ENCODE measurements around a stretch of chr7.

DNA sequence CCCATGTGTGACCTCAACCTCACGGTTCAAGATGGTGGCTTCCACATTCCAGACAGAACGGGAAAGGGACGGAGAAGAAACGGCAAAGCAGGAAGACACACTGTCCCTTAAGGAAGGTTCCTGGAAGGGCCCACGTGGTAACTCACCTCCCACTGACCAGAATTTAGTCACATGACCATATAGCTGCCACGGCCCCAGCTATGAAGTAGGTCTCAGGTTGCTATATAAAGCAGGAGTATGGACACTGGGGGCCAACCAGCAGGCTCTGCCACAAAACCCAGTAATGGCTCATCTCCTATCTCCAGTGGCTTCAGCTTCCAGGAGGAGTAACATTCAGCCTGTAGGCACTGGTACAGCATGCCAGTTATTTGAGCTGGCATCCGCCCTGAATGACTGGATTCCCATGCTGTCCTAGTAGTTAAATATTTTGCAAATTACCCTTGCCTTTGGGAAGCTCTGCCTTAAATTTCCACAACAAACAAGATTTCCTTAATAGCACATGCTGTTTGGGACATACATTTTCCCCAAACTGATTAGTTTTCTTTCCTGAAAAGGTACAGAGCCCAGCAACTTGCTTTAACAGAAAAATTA lies 278.6 kb upstream of the KLF14 start:
- RRBS, 2 experiments = no CpG with 5 or more reads among the region's 7 CpGs

- RRBS, 2 experiments = no CpG with 5 or more reads among the region's 6 CpGs
Observed at GRCh38 chr7:131105476-131105638, 222.3 kb upstream of the MKLN1 start.

DNA sequence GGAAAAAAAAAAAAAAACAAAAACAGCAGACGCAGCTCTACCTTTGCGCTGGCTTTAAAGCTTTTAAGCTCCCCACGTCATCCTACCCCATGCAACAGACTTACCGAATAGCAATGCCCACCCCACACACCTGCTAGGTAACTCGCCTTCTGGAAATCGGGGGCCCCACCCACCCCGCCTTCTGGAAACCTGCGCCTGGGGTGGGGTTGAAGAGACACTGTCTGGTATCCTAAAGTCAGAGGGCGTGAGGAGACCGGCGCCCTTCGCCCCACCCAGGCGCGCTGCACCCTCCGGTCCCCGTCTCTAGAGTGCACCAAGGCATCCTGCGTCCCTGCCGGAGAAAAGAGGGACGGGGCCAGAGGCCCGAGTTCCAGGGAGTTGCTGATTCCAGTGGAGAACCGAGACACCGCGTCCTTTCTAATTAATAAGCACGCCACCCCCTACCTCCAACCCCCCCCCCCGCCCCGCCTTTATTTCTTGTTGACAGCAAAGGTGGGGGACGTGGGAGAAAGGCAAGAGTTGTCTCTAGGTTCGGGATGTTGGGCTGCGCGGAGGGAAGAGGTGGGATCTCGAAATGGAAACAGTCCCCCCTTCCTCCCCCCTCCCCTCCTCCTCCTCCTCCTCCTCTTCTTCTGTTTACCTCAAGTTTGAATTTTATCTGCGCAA lies 220.9 kb upstream of the MKLN1 start:
- RRBS, 2 experiments = 2 to 4% methylated on average over 6 to 8 of the region's 32 CpGs

GRCh38 chr7:131107305-131107538 lies 220.5 kb upstream of the MKLN1 start:
- RRBS, 2 experiments = under 1% methylated on average over 12 of the region's 16 CpGs

DNA sequence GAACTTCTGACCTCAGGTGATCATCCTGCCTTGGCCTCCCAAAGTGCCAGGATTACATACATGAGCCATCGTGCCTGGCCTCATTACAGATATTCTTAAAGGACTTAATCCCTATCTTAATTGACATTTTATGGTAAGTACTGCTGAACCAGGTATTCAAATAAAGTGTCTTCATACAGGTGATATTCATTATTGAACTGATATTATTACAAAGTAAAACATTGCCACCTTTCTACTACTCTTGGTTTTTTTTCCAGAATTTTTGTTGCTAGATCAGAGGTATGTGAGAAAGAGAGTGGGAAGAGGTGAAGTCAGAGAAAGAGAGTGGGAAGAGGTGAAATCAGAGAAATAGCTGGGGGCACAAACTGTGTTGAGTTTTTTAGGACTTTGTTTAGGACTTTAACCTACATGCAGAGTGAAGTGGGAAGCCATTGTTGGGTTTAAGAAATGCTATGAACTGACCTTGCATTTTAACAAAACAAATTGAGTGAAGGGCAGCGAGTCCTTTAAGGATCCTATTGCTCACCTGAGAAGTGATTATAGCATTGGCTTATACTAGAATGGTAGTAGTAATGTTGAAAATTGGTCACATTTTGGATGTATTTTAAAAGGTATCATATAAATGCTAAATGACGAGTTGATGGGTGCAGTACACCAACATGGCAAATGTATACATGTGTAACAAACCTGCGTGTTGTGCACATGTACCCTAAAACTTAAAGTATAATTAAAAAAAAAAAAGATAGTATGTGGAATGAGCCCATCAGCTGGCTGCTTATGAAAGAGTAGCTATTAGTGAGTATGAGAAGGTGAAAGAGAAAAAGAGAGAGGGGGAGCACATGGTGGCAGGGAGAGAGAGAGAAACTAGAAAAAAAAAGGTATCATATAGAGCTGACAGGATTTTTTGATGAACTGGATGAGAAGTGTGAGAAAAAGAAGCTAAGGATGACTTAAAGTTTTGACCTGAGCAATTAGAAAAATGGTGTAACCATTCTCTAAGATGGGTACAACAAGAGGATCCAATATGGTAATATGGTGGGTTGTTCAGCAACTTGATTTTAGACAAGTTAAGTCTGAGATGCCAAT lies 92.1 kb downstream of the MKLN1 start:
- RRBS, 2 experiments = no CpG with 5 or more reads among the region's 4 CpGs

- RRBS, 2 experiments = no CpG with 5 or more reads among the region's 5 CpGs
Observed at GRCh38 chr7:131467657-131468089, 88.8 kb downstream of the PODXL start.

DNA sequence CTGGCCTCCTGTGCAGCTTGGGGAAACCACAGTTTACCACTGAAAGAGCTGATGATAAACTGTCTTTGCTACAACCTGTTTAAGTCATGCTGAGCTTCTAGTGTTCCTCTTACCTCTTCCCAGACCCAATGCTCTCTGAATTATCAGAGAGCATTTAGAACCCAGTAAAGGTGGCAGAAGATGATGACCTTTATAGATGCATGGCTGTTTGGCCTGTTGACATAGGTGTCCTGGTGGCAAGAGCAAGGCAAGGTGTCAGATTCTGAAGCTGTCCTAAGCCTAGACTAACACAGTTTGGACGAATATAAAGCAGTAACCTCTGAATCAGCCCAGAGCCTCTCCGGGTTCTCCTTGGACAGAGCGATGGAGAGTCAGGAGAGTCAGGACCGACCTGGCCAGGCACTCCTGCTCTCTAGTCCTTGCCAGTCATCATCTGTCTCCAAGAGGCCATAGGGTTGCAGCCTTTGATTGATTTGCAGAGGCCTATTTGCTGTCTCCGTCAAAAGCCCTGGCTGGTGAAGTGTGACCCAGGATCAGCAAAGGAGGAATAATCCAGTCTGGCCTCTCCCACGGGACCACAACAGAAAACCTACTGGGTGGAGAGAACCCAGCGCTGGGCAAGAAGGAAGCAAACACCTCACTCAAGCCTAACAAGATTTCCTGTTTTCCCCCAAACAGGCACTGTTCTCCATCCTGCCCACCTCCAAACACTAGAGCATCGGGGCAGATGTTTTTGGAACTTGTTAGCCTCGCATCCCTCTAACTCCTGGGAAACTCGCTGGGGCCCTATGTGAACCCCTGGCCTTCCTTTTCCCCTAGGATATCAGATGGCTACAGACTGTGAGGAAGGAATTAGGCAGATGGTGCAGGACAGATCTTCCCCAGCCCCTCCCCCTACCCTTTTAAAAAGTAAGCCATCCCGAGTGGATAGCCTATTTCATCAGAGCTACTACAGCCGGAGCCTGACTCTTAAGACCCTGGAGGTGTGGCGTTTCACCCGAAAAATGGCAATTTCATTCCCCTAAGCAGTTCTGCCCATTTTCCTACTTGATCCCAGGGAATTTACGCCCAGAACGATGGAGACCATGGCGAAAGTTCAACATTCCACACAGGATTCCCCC lies 54.5 kb downstream of the PODXL start:
- RRBS, 2 experiments = no CpG with 5 or more reads among the region's 17 CpGs

GRCh38 chr7:131522716-131522943 lies 33.8 kb downstream of the PODXL start:
- RRBS, 2 experiments = no CpG with 5 or more reads among the region's 3 CpGs

DNA sequence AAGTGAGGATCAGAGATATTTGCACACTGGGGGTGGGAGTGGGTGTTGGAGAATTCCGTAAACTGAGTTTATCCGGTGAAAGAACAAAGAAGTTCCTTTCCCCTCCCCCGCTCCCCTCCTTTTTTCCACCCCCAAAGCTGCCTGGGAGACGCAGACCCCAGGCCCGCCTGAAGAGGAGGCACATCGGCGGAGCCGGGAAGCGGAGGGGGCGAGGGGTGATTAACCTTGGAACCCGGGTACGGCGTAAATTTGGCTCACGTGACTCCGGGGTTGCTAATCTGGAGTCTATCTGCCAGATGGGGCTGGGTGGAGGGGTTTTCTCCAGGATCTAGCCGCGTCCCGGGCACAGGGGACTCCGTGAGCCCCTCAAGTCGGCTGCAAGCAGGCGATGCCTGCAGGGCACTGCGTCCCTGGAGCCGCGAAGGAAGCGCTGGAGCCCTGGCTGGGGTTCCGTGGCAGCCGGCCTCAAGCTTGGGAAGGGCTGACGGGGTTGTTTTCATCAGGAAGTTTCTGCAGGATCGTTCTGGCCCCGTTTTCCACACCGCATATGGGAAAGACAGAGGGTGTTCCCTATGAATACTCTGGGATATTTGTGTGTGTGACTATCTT lies 1.5 kb upstream of the PODXL start:
- RRBS, 2 experiments = 85 to 86% methylated on average over 6 to 7 of the region's 31 CpGs

GRCh38 chr7:131636053-131636523 lies 79.7 kb upstream of the PODXL start:
- RRBS, 2 experiments = no CpG with 5 or more reads among the region's 15 CpGs

GRCh38 chr7:132376368-132376892 lies 199.8 kb downstream of the PLXNA4 start:
- RRBS, 2 experiments = no CpG with 5 or more reads among the region's 5 CpGs

DNA sequence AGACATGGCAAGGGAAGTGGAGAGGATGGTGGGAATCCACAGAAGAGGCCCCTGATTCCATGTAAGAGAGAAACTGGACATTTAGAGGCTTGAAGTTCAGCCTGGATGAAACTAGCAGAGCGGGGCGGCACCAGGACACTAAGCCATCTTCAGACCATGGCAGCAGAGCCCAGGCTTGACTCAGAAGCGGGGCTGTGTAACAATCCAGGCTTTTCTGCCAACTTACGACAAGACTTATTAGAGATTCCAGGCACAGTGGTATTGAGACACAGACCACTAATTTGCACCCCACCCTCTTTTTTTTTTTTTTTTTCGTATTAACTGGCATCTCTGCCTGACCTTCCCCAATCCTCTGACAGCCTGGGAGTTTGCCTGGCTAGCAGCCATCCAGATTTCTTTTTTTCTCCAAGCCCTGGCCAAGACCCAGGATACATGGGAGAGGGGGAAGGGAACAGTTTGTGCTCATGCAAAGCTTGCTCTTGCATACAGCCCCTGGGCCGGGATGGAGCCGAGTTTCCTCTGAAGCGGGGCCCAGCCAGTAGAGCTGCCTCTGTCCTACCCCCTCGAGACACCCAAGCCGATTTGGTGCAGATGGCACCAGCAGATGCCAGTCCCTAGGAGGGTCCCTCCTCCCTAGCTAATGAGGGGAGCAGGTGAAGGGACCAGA lies 182.4 kb downstream of the PLXNA4 start:
- RRBS, 2 experiments = no CpG with 5 or more reads among the region's 10 CpGs

- RRBS, 2 experiments = no CpG with 5 or more reads among the region's 4 CpGs
Observed at GRCh38 chr7:132784960-132785637, 208.8 kb upstream of the PLXNA4 start.

DNA sequence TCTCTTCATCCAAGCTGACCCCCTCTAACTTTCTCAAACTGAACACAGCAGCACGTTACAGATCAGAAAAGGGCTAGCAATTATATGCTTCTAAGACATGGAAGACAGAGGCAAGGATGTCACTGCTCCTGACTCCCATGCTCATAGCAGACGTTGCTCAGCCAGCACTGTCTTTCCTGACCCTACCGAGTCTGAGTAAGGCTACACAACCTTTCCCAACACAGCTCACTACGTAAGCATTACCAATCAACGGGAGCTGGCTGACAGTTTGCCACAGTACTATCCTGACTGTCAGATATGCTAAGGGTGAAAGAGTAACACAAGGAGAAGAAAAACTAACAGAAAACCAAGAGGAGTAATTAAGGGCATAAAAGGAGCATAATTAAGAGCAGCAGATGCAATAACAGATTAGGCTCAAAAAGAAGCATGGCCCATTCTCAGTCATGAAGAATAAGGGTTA lies 171.2 kb downstream of the CHCHD3 start:
- RRBS, 2 experiments = no CpG with 5 or more reads among the region's 5 CpGs

DNA sequence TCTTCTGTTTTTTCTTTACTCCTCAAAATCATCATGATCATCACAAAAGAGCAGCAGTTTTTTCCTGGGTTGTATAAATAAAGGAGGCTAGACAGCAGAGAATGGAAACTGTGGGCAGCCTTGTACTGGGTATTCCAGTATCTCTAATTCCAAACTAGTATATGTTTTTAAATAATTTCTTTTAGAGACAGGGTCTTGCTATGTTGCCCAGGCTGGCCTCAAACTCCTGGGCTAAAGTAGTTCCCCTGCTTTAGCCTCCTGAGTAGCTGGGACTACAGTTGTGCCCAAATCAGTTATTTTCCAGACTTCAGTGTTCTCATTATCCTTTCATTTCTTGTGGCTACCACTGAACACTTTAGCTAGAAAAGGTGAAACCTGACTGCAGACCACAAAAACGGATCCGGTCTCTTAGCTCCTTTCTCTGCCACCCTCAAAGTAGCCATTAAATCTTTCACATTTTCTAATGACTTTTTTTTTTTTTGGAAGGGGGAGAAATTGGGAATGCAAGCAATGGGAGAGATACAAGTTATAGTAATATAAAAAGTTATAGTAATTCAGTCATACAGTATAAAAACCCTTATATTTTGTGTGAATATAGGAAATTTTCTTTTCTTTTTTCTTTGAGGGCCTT lies 412.0 kb upstream of the LRGUK start:
- RRBS, 2 experiments = no CpG with 5 or more reads among the region's 2 CpGs

- RRBS, 2 experiments = no CpG with 5 or more reads among the region's 5 CpGs
Observed at GRCh38 chr7:133767675-133768329, 359.3 kb upstream of the LRGUK start.

DNA sequence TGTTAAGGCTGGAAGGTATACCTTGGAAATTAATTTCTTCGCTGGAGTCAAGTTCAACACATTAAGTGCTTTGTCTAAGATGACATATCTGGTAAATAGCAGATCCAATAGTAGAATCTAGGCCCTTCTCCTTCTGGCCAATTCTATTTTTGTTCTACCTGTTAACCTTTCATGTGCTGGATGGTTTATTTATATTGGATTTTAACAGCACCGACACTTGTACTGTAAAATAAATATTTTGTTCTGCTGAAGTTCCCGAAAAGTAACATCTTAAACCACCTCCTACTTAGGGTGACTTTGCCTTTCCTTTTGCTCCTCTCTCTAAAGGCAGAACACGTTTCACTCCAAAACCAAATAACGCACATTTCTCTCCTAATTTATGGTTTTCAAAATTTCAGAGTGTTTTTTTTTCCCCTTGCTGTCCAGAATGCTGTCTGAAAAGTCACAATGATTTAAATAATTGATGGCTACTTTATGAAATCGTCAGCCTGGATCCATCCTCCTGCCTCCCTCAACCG lies 290.8 kb upstream of the LRGUK start:
- RRBS, 2 experiments = no CpG with 5 or more reads among the region's 7 CpGs

DNA sequence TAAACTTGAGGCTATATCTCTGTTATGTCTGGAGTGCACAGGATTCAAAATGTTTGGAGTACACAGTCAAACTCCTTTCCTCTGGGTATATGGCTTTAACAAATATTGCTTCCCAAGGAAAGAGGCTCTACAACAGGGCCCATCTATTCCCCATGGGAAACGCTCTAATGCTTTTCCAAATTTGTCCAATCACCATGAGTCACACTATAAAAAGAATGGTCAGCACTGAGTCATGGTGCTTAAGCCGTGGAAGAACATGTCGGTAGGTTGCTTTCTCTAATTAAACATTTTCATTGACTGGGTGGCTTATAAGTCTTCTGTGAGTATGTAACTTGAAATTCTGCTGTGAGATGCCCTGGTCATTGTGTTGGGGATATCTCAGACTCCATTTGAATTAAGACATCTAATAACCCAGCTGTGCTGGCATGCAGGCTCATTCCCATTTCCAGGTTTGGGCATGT lies 11.5 kb upstream of the AKR1B10 start:
- RRBS, 2 experiments = no CpG with 5 or more reads among the region's 3 CpGs

GRCh38 chr7:134530276-134530875 lies 3.0 kb downstream of the AKR1B10 start:
- RRBS, 2 experiments = no CpG with 5 or more reads among the region's 6 CpGs

DNA sequence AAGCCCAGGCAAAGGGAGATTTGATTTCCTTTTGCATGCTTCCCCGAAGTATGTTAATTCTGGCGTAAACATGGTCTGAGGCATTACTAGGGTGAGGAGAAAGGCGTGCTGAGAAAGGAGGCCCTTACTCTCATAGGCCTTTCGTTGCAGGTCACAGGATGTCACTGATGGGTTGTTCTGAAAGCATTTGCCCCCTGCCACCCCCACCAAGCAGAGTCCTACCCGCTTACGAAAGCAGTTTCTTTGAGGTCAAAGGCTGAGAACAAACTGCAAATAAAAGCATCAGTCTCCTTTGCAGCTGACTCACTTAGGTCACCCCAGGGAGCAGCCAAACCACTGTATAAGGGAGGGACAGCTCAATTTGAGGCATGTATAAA lies 57.1 kb downstream of the BPGM start:
- RRBS, 2 experiments = no CpG with 5 or more reads among the region's 6 CpGs

Measured in LNCaP clone FGC (cell line).